Breast (tissue), 4 donors: ENCODE measurements around a stretch of chr3.

GRCh38 chr3:10697950-10698534 is 118.0 kb upstream of the SLC6A11 start:
- PRO-cap, 3 experiments = no peak in any of the 3 experiments
- RRBS = no CpG with 5 or more reads among the region's 4 CpGs

DNA sequence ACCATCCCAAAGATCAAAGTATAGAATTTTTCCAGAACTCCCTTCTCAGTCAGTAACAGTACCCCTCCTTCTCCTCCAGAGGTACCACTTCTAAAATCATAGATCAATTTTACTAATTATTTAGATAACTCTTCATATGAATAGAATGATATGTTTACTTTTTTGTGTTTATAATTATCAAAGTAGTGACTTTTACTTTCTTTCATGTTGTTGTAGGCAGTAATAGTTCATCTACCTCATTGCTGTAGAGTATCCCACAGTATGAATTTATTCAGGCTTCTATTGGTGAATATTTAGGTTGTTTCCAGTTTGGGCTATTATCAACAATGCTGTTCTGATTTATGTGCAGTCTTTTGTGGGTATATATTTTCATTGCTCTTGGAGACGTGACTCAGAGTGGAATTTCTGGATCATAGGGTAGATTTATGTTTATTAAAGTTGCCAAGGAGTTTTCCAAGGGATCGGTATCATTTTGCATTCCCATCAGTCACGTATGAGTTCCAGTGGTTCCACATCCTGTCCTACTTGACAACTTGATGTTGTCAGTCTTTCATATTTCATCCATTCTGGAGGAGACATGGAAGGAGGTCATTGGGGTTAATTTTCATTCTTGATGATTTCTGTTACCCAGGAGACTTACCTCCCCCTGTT is 8.5 kb upstream of the HRH1 start:
- PRO-cap, 3 experiments = no peak in any of the 3 experiments
- RRBS = no CpG with 5 or more reads among the region's 3 CpGs

- PRO-cap, 3 experiments = no peak in any of the 3 experiments
Observed at GRCh38 chr3:11288339-11288580, 16.1 kb downstream of the ATG7 start.

GRCh38 chr3:11514177-11514789 is 129.4 kb downstream of the VGLL4 start:
- PRO-cap, 3 experiments = no peak in any of the 3 experiments
- RRBS = no CpG with 5 or more reads among the region's 6 CpGs

DNA sequence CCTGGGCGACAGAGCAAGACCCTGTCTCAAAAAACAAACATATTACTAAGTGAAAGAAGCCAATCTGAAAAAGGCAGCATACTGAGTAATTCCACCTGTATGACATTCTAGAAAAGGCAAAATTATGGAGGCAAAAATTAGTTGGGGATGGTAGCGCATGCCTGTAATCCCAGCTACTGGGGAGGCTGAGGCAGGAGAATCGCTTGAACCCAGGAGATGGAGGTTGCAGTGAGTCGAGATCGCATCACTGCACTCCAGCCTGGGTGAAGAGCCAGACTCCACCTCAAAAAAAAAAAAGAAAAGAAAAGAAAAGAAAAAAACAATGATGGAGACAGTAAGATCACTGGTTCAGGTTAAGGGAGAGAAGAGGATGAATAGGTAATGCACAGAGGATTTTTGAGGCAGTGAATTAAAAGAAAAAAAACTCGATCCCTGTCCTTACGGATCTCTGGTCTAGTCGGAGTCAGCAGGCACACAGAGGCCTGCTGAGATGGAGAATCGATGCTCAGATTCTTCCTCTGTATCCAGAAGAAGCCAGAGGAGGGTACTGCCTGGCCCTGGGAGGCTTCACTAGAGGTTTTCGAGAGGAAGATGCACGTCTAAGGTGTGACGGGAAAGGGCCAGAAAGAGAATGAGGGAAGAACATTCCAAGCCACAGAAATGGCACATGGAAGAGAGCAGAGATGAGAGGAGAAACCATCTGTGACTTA is 126.5 kb downstream of the VGLL4 start:
- PRO-cap, 3 experiments = no peak in any of the 3 experiments
- RRBS = no CpG with 5 or more reads among the region's 12 CpGs

GRCh38 chr3:11550967-11551622 is 92.6 kb downstream of the VGLL4 start:
- PRO-cap, 3 experiments = peak in 1 of 3 experiments; most common minus-strand start chr3:11551179 (in 1)
- RRBS = no CpG with 5 or more reads among the region's 21 CpGs

DNA sequence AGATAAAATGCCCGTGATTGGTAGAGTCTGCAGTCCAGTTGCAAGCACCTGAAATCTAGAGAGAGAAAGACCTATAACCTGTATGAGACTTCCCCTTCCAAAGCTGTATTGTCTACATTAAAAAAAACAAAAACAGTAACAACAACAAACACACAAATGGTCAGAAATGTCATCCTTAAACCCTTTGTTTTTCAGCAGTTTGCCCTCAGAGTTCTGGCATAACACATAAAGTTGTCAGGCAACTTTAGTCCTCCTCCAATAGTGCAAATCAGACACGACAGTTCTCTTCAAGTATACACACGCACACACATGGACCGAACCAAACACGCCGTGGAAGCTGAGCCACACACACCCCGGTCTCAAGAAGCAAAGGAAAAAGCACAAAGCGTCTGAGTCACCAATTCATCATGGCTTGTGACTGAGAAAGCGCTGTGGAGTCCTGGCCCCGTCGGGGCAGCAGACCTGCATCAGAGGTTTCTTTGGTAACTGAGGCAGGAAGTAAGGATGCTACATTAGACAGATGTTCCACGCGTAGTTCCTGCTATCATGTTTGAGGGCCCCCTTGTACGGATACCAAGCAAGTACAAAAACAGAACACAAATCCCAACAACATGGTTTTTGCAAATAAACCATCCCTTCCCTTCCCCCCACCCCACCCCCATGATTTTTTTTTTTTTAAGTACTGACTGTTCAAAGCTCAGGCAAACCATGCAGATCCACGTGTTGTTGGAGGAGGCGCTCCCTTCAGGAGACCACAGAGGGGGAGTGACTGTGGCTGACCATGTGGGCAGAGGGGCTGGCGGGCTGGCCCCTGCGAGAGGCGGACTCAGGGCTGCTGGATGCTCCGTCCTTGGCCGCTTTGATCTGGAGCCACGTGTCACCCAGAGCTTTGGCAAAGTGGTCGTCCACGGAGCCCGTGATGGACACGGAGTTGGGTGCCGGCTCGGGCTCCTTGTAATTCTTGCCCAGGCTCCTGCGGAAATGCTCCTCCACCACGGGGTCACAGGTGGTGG is 85.6 kb downstream of the VGLL4 start:
- PRO-cap, 3 experiments = no peak in any of the 3 experiments
- RRBS = no CpG with 5 or more reads among the region's 30 CpGs

DNA sequence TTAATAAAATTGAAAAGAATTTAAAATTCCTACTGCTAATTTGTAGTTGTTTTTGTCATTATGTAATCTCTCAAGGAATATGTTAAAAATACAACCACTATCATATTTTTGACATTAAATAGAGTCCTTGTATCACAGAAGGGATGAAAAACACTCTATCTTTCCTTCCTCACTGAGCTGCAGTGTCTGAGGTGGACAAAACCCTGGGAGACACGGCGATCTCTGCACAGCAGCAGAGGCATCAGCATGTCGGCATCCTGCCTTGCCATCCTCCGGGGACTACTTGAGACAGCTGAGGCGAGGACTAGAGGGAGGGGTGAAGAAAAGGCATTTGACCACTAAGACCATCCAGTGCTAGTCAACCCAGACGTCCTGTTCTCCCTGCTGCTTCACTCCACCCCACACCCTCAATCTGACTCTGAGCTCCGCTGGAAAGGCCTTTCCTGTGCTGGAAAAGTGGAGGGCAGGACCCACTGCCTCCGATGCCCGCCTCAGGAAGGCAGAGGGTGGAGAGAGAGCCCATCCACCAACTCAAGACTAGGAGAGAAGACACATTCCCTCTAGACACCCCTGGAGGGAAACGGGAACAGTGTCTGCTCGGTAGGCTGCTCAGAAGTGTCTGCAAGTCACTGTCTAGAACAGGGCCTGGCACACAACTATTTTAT is 67.3 kb downstream of the VGLL4 start:
- PRO-cap, 3 experiments = no peak in any of the 3 experiments
- RRBS = no CpG with 5 or more reads among the region's 11 CpGs

DNA sequence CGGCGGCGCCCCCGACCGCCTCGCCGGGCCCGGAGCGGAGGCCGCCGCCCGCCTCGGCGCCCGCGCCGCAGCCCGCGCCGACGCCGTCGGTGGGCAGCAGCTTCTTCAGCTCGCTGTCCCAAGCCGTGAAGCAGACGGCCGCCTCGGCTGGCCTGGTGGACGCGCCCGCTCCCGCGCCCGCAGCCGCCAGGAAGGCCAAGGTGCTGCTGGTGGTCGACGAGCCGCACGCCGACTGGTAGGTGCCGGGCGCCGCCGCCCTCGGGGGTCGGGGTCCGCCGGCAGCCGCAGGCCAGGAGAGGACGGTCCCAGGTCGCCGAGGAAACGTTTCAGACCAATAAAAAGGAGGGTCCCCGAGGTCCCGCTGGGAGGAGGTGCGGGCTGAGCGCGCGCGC is 502 bp downstream of the SYN2 start:
- PRO-cap, 3 experiments = no peak in any of the 3 experiments
- RRBS = 3% methylated on average over 6 of the region's 60 CpGs

DNA sequence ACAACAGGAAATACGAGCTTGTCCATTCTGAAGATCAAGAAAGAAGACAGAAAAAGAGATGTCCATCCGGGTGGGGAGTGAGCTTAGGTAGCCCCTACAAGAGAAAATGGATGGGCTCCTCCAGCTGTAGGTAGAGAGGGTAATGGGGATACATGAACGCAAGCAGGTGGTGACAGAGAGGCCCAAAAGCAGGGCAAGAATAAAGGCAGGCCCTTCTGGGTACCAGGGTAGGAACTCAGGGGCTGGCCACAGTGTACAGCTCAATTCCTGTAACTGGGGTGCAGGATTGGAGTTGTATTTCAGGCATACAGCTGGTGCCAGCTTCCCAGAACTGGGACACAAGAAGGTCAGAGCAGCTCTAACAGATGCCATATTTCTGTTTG is 15.8 kb downstream of the TIMP4 start:
- PRO-cap, 3 experiments = no peak in any of the 3 experiments
- RRBS = no CpG with 5 or more reads among the region's 3 CpGs

DNA sequence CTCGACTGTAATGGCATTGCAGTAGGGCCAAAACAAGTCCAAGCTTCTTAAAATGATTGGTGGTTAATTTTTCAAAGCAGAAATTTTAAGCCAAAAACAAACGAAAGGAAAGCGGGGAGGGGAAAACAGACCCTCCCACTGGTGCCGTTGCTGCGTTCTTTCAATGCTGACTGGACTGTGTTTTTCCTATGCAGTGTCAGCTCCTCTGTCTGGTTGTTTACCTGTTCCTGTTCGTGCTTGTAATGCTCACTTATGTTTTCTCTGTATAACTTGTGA is 24.6 kb upstream of the TIMP4 start:
- PRO-cap, 3 experiments = no peak in any of the 3 experiments
- RRBS = no CpG with 5 or more reads among the region's 6 CpGs

GRCh38 chr3:12351204-12351743 is 62.4 kb downstream of the PPARG start:
- PRO-cap, 3 experiments = no peak in any of the 3 experiments
- RRBS = no CpG with 5 or more reads among the region's 7 CpGs

- PRO-cap, 3 experiments = no peak in any of the 3 experiments
- RRBS = no CpG with 5 or more reads among the region's 9 CpGs
Observed at GRCh38 chr3:12479866-12480363, 4.4 kb upstream of the TSEN2 start.

DNA sequence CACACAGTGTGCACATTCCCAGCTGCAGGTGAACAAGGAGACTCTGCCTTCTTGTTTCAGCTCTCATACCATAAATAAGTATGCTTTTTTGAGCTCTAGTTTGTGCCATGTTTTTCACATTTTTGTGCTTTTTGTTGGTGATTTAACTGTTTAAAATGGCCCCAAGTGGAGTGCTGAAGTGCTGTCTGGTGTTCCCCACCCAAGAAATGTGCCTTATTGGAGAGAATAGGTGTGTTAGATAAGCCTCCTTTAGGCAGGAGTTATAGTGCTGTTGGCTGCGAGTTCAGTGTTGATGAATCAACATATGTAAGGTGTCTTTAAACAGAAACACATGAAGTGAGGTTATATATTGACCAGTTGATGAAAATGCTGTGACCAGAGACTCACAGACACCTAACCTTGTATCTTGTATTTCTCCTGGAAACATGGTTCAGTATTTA is 2.9 kb upstream of the TSEN2 start:
- PRO-cap, 3 experiments = no peak in any of the 3 experiments
- RRBS = no CpG with 5 or more reads among the region's 1 CpG

DNA sequence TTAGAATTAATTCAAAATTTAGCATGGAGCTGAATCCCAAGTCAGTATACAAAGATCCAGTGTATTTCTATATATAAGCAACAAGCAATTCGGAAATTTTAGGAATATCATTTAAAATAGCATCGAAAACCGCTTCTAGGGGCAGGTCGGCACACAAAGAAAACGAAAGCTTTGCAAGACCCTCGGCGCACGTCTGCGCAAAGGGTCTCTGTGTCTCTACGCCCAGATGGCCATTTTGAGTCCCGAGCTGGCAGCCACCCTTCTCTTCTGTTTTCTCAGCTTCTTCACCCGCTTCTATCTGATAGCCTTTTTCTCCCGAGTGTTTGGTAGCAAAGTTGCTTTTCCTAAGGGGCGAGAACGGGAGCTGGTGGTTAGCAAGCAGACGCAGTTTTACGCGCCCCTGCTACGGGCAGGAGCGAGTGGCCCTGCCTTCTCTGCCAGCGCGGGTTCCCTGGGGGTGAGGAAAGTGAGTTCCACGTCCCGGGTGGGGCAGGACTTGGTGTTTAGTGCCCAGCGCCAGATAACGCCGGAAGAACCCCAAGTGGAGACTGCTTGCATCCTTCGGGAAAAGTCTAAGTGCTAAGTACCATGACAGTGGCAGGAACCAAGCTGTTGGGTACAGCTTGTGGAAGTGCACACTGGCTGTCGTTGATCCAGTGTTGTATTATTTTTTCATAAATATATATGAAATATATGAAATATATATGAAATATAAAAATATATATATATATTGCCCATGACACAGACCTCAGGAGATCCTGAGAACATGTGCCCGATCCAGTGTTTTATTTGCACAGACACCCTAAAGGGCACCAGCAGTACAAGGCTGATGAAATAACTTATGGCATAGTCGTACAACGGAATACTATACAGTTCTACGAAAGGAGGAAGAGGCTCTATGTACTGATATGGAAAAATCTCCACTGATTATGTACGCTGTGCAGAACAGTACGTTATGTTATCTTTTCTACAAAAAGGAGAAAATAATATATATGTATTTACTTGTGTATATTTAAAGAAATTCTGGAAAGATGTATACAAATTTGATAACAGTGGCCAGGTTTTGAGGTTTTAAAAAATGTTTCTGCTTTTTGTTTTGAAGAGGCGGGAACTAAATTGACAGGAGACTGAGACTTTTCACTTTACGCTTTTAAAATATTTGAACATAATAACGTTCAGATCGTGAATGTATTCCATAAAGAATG is 2.7 kb upstream of the MKRN2 start:
- PRO-cap, 3 experiments = peak in 1 of 3 experiments; most common minus-strand start position 453 of the sequence (in 1)
- RRBS = no CpG with 5 or more reads among the region's 39 CpGs

DNA sequence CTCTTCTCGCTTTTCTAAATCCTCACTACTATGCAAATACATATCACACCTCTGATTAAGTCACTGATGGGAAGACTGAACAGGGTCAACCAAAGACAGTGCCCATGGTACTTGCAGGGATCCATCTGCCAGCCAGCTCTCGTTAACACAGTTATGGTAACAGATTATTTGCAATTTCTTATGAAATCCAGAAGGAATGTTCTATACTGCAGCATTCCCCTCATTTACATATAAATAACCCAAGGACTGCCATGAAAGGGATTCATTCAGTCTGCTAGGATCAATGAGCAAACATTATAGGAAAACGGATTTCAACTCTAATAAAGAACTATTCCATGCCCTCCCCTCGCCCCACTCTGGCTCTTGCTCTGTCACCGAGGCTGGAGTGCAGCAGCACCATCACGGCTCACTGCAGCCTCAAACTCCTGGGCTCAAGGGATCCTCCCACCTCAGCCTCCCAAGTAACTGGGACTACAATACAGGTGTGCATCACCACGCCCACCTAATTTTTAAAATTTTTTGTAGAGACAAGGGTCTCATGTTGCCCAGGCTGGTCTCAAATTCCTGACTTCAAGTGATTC is 37.9 kb downstream of the MKRN2 start:
- PRO-cap, 3 experiments = no peak in any of the 3 experiments
- RRBS = no CpG with 5 or more reads among the region's 7 CpGs

GRCh38 chr3:12681742-12682237 is 17.9 kb upstream of the RAF1 start:
- PRO-cap, 3 experiments = no peak in any of the 3 experiments
- RRBS = no CpG with 5 or more reads among the region's 1 CpG

GRCh38 chr3:12825524-12825986 is 15.8 kb downstream of the RPL32 start:
- PRO-cap, 3 experiments = no peak in any of the 3 experiments
- RRBS = 89% methylated on average over 3 of the region's 11 CpGs

GRCh38 chr3:12840282-12840519 is 1.2 kb downstream of the RPL32 start:
- PRO-cap, 3 experiments = peak in 1 of 3 experiments; most common minus-strand start chr3:12840450 (in 1)
- RRBS = no CpG with 5 or more reads among the region's 5 CpGs

DNA sequence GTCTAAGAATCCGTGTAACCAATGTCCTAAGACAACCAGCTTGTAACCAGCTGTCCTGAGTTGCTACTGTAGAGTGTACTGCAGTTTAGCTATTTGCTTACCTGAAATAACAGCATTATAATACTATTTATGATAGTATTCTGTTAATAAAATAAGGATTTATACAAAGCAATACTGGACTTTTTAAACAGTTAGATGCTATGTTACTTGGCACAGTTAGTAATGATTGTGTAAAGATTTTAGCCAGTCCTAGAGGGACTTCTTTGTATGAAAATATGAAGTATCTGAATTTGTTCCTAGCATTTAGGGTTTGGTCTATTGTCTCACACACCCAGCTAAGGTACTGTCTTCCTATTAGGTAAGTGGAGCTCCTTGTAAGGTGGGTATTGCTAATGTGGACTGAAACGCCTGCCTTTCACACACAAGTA is 58.7 kb upstream of the RPL32 start:
- PRO-cap, 3 experiments = no peak in any of the 3 experiments
- RRBS = no CpG with 5 or more reads among the region's 2 CpGs